Measurements from ENCODE around the gene GLRA3.

DNA sequence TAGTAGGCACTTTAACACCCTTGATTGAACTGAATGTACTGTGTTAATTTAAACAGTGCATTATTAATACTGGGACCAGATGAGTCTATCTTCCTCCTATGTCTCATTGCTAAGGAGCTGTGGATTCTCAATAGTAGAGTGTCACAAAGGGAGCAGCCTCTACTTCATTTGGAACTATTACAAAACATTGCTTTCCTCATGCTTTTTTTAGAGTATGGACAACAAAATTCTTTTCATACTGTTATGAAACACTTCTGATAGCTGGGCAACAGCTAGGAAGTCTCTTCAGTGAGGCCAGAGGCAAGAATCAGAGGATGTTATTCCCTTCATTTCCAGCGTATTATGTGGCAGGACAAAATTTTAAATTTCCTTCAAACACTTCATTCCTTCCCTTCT lies 160.8 kb downstream of the FBXO8 start:
- PRO-cap = no peak

DNA sequence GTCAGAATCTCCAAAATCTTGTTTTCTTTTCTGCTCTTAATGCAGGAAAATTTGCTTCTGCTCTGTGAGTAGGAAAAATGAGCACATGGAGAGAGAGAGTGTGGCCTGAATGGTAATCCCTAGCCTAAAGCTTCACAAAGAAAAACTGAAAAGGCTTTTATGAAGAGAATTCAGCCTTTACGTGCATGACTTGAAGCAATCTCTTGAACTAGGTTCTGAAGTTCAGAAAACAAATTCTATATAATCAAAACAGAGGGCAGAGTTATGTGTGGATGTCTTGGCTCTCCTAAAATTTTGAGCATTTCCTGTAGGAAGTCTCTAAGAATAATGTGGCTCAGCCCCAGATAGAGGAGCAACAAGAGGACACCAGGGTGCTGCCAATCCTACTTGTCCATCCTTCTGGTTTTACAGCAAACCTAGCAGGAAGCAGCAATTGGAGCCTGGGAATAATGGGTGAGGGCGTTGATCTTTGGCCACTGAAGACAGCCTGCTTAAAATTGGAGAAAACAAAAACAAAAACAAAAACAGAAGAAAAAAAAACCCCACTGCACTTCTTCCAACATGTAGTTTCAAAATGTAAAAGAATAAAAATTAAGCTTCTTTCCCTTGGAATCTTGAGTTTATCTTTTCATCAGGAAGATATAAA lies 130.8 kb downstream of the FBXO8 start:
- PRO-cap = no peak

- PRO-cap = no peak
These were observed 752 bp downstream of the HPGD start for GRCh38 chr4:174521587-174521884.

DNA sequence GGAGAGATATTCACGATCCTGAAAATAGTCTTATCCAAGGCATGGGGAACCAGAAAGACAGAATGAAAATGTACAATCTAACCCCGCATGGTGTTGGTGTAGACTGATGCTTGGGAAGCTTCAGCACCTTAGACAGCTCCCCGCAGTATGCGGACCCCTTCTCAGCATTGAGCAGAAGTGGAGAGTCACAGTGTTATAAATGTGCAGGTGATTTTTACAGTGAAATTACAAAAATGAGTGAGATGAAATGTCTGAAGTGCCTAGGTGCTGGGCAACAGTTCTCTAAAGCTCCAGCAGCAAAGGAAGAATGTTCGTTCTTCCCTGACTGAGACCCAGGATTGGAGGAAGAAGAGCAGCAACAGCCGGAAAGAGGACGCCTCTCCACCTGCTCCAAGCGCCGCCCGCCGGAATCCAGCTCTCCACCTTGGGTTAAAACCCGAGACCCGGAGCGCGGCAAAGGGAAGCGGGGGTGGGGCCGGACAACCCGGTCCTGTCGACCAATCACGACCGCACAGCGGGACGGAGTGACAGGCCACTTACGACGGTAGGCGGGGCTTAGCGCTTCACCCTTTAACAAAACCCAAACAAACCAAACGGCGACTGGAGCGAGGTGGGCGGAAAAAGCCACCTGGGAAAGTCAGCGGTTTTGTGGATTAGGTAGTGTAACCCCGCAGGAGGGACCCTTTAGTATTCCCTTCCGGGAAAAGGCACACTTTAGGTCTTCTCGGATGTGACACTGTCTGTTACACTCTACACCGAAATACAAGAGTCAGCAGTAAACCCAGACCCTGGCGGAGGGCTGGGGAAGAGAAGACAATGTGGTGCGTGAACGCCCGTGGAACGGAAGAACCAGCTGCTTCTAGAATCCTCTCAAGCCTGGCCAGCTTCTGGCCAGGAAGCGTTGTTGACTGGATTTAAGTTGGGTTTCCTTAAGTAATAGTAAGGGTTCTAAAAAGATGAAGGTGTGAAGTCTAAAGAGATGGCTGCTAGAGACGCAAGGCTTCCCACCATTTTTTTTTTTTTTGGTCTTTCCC lies at the start of gene GLRA3:
Gene GLRA3, minus strand, starts transcription at position 431 of the 1,034 bp plus-strand sequence.
- PRO-cap = bidirectional peak, plus-strand start at position 587 of the sequence, minus-strand start at position 413 of the sequence

DNA sequence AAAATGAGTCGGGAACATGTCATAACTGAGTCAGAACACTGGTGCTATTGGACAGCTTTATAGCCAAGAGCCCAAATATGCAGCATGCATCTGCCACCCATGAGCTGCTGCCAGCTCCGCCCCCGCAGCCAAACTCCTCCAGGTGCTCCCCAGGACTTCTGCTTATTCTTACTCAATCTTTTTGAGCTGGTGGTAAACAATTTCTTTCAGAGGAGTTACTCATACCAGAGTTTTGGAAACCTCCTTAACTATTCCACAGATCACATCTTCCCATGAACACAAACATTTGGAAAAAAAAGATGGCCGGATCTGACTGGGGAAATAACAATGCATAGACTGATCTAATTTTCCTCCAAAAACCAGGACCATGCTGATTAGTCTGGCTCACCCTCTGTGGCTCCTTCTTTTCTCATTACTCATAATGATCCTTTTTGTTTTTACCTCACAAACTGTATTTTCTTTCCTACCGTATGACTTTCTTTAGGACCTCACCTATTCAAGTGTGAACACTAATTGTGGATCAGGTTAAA lies 399.9 kb downstream of the GPM6A start:
- PRO-cap = no peak

GRCh38 chr4:176237970-176238677 lies 30.9 kb downstream of the ASB5 start:
- PRO-cap = no peak

DNA sequence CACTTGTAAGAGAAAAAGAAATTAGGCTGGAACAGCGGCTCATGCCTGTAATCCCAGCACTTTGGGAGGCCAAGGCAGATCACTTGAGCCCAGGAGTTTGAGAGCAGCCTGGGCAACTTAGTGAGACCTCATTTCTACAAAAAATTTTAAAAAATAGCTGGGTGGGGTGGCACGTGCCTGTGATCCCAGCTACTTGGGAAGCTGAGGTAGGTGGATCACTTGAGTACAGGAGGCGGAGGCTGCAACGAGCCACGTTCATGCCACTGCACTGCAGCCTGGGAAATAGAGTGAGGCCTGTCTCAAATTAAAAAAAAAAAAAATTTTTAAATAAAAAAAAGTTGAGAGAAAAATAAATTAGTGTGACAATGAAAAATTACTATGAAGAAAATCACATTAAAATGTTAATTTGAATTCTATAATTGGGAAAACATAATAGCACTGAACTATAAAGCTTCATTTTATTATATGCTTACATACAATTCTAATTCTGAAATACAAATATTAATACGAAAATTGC lies 10.5 kb downstream of the VEGFC start:
- PRO-cap = no peak

DNA sequence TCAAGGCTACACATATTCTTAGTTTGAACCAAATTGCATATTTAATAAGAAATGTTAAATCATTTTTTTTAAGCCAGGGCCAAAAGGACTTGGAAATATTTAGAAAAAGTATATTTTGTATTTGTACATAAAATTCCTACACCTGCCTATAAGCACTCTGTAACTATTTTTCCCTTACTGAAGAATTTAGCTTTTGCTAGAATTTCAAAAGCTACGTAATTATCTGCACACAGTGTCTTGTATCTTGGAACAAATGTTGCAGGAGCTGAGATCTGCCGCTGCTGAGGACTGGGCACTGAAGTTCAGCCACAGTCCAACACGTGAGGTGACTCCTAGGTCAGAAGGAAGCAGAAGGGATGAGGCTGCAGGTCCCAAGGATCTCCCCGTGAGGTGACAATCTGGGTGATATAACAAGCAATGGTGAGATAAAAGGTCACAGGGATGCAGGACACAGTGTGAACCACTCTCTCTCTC lies 1416.2 kb upstream of the TENM3 start:
- PRO-cap = no peak

DNA sequence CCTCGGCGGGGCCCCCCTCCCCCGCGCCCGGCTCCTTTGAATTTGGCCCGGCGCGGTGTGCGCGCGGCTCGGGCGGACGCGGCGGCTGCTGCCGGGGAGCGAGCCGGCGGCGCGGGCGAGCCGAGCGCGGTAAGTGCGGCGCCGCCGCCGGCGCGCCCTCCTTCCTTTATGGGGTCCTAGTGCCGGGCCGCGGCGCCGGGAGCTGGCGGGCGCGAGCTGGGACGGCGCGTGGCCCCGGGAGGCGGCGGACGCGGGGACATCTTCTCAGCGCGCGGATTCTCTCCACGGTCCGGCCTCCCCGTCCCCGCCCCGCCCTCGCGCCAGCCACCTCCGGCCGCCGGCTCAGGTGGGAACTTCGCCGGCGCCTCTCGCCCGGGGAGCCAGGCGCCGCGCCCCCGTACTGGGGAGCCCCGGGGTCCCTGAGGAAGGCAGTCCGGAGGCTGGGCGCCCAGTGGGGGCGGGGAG lies 98.5 kb upstream of the TENM3 start:
- PRO-cap = bidirectional peak, plus-strand start at position 45 of the sequence, minus-strand start outside the sequence

- PRO-cap = no peak
These were observed 64.1 kb upstream of the TENM3 start for GRCh38 chr4:182179047-182179506.

DNA sequence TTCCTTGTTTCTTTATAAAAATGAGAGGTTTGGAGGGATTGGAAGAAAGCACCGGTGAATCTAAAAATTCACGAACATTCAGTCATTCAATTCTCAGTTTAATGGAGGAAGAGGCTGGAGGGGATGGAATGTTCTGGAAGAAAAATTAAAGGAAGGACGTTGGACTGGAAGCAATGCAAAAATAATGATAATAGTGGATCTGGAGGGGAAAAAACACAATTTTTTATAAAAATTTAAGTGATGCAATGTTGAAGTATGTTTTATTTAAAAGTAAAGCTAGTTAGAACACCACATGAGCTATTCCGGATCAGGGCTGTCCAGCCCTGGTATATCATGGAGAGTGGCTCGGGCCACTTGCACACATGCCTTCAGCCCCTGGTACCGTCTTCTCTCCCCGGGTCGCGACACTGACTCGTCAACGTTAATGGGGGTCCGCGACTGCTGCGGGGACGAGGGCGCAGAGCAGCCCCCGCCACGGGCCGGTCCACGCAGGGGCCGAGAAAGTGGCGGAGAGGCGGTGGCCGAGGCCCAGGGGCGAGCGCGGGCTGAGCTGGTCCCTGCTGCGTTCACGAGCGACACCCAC lies 204.6 kb downstream of the TENM3 start:
- PRO-cap = no peak

GRCh38 chr4:182531467-182531852 lies 288.3 kb downstream of the TENM3 start:
- PRO-cap = no peak

DNA sequence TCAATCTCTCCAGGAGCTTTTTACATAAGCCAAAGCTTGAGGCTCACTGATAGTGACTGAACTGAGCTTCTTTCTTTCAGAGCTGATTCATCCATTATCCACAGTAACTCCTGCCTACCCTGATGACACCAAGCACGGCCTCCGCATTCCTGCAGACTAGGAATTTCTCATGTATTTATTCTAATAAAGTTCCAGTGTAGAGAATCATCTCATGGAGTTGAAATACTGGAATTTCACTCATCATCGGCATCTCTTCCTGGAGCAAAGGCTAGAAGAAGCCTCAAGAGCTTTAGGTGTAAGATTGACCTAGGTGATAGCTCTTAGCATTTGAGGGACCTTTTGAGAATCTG lies 12.1 kb upstream of the DCTD start:
- PRO-cap = no peak

GRCh38 chr4:183100804-183101175 lies 1.7 kb downstream of the WWC2 start:
- PRO-cap = no peak

GRCh38 chr4:183270875-183271314 lies 49.2 kb downstream of the CLDN22 start:
- PRO-cap = no peak

- PRO-cap = no peak
These were observed 33.3 kb upstream of the CDKN2AIP start for GRCh38 chr4:183410991-183411671.

DNA sequence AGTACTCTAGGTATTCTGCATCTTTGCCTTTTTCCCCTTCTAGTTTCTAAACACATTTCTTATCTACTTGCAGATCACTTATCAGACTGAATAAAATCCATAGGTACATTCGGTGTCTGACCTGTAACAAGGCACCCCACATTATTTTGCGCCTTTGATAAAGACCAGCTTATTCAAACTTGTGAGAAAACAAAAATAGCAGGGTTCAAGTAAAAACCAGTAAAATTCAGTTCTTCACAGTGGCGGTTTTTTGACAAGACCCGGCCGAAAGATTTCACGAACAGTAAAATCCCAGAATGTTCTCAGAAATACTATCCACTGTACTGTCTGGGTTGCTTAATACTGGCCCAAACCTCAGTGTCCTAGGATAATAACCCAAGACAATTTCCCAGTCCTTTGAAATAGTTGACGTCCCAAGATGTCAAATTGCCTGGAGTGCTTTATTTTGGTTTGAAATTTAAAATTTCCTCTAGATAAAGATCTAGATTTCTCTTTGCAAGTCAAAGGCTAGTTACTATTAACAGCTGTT lies 1.8 kb upstream of the ING2 start:
- PRO-cap = no peak

DNA sequence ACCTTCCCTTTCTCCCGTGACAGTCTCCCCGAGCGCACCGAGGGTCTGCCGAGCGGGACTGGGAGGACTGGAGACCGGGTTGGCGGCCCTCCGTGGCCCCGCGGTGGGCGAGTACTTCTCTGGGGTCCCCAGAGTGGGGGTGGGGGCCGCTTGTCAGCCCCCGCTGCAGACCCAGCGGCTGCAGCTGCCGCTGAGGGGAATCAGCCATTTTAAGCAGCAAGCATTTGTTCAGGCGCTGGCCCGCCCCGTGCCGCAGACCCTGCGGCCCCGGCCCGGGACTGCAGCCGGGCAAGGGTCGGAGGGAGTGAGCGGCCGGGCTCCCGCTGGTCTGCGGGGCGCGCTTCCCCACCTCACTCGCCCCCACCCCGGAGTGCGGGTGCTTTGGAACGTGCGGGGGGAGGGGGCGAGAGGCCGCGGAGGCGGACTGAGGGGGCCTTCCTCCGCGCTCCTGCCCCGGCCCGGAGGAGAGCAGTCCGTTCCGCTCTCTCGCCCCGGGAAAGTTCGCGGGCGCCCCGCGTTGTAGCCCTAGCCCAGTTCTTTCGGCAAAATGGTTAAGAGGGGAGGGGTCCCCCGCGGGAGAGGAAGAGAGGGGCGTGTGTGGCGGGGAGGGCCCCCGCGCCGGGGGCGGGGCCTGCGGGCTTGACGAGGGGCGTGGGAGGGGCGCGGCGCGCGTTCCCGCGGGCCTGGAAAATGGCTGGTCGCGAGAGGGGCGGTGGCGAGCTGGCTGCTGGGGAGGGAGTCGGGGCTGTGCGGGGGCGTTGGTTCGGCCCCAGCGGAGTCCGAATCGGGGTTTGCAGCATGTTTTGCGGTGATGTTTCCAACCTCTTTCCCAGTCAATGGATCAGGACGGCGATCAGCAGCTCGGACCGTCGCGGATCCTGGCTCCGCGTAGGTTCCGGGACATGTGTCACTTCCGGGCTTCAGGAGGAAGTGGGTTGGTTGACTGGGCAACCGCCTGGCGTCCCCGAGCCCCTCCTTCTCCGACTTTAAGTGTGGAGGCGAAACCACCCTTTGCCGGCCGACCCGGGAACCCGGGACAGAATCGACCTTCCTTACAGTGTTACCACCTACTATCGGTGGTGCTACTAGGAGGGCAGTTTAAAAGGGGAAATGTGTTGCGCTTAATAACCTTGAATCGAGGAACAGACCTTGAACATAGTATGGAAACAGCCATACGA lies 962 bp downstream of the ING2 start:
- PRO-cap = bidirectional peak, plus-strand start at position 680 of the sequence, minus-strand start at position 544 of the sequence; bidirectional peak, plus-strand start at position 1,039 of the sequence, minus-strand start at position 880 of the sequence

DNA sequence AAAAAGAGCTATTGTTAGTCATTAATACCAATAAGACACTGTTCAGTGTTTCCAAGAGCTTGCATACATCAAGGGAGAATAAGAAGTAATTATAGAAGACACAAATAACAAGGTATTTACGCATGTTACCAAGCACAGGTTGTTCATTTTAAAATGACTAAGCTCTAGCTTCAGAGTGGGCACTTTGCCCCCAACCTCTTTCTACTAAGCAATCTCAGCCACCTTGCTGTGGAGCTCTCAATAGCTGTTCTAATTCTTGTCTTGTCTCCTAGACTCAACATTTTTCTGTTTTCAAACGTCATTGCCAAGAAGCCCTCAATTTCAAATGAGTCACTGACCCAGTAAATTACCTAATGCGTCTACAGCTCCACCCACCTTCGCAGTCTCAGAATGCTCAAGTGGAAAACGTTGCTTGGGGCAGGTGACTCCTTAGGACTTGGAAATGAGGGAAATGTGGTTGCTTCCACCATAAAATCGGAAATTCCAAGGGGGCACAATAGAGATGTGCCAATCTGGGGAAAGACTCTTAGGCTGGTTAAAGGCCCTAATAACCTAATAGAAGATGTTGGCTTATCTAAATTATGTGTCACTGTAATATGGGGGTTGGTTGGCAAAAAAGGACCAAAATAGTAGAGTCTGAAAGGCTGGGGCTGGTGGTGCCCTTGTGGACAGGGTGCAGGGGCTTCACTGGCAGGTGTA lies 59.0 kb downstream of the ING2 start:
- PRO-cap = no peak

DNA sequence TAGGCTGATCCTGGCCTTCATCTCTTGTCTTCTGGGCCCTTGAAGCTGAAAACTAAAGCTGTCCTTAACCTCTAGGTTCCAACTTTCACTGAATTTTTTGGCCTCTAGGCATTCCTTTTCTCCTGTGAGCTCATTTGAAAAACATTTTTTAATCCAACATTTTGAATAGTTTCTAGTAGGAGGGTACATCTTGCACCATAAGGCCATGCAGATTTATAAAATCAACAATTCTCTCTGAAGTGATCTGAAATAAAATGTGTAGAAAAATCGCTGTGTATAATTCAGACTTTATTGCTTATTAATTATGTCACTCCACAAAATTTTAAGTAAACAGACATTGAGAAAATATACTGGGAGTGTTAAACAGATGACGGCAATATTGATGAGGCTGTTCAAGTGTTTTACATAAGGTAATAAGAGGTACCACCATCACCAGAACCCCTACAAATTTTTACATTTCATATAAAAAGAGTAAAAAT lies 19.6 kb downstream of the RWDD4 start:
- PRO-cap = no peak

Measured in type B pancreatic cell (in vitro differentiated cells).